ENCODE data around the gene UBTF.

GRCh38 chr17:43772809-43773733 is 5.7 kb downstream of the DUSP3 start:
- PRO-cap, result no peak

GRCh38 chr17:43839412-43840209 is 6.7 kb upstream of the MPP3 start:
- PRO-cap, result no peak

- PRO-cap, result no peak
Measured at GRCh38 chr17:43917132-43917704, 9.9 kb upstream of the MPP2 start.

DNA sequence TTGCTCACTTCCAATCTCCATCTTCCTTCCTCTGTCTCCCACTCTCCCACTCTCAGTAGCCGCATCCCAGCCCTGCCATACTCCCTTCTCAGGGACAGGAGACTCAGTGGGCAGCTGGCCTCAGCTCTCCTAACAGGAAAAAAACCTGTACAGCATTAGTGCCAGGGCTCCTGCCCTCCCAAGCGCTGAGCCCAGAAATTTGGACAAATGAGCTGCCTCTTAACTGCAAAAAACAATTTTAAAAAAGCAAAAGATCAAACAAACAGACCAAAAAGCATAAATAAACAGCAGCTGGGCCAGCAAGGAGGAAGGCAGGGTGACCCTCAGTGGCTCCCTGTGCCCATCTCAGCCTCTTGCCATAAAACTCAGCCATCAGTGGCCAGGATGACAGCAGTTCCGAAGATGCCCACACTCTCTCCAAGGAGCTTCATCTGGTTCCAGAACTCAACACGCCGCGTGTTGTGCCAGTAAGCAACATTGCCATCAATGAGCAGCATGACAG is 3.1 kb downstream of the TMEM101 start:
- PRO-cap, result no peak

GRCh38 chr17:44078437-44079029 is 8.0 kb downstream of the G6PC3 start:
- PRO-cap, result no peak

- PRO-cap, result no peak
Measured at GRCh38 chr17:44105509-44106137, 17.8 kb downstream of the HDAC5 start.

- PRO-cap, result no peak
Measured at GRCh38 chr17:44108633-44109508, 14.6 kb downstream of the HDAC5 start.

GRCh38 chr17:44112168-44112748 is 11.2 kb downstream of the HDAC5 start:
- PRO-cap, result no peak

DNA sequence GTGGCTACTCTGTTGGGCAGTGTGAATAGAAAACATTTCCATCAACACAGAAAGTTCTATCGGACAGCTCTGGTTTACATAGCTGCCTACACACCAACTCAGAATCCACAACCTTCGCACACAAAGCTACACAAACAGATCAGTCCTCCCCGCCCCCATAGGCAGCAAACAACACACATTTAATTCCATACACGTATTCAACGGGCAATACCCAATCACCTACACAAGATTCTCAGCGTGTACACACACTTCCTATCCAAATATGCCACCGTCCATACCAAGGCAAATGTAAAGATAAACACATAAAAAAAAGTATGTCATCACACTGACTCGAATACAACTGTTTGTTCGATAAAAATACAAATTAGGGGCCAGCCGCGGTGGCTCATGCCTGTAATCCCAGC is 3.0 kb upstream of the HROB start:
- PRO-cap, result no peak

DNA sequence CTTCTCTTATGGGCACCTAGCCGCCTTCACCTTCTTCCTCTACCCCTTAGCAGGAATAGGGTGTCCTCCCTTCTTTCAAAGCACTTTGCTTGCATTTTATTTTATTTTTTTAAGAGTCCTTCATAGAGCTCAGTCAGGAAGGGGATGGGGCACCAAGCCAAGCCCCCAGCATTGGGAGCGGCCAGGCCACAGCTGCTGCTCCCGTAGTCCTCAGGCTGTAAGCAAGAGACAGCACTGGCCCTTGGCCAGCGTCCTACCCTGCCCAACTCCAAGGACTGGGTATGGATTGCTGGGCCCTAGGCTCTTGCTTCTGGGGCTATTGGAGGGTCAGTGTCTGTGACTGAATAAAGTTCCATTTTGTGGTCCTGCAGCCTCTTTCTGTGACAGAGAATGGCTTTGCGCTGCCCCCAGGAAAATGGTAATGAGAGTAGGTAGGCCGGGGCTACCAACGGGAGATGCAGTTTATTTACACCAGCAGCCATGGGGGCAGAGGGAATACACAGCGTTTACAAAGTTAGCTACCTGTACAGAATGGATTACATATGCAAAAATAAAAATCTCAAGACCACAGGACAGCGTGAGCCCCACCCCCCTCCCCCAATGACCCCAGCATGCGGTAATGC is 4.7 kb downstream of the TMUB2 start:
- PRO-cap, result no peak

- PRO-cap, result no peak
Measured at GRCh38 chr17:44198202-44199143, 1.2 kb downstream of the ATXN7L3 start.

DNA sequence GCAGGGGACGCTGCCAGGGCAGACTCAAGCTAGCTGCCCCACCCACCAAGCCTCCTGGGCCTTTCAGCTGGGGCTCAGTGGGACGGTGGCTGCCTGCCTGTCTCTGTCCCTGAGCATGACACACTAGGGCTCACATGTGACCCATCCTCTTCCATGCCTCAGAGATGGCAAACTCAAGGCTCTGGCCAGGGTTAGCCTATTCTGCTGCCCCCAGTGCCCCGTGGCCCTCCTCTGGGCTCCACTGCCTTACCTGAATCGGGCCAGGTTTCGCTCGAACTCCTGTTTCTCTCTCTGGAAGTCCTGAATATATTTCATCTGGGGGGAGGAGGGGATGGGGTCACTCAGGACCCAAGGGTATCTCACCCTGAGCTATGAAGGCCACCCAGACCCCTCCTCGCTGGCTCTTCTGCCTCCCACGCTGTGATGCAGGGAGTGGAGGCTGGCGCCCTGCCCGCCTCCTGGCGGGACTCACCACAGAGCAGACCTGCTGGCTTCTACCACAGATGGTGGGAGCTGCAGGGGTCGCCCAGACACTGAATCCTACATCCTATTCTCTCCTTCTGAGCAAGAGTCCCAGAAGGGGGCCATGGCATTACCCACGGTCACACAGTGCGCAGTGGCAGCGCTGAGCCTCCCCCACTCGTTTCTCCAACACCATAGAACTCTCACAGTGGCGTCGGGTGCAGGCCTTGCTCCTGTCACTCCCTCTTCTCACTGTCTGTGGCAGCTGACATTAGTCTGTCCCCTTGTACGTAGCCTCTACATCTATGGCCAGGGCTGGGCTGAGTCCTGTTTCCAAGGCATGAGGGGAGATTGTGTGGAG is 6.3 kb downstream of the UBTF start:
- PRO-cap, result no peak

DNA sequence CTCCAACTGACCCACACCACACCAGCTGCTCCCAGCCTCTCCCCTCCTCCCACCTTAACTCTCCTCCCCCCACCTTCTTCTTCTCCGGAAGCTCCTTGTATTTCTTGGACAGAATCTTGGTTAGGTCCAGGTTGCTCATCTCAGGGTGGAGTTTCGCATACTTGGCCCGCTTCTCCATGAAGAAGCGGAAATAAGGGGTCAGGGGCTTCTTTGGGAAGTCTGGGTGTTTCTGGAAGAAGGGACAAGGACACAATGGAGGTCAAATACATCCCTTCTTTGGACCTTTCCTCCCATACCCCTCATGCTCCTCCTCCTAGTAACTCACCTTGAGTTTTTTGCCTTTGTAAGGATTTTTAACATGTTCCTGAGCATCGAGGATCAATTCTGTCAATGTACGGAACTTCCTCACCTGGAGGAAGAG is 3.9 kb downstream of the UBTF start:
- PRO-cap, result no peak

GRCh38 chr17:44216068-44216838 is 3.2 kb downstream of the UBTF start:
- PRO-cap, result no peak

DNA sequence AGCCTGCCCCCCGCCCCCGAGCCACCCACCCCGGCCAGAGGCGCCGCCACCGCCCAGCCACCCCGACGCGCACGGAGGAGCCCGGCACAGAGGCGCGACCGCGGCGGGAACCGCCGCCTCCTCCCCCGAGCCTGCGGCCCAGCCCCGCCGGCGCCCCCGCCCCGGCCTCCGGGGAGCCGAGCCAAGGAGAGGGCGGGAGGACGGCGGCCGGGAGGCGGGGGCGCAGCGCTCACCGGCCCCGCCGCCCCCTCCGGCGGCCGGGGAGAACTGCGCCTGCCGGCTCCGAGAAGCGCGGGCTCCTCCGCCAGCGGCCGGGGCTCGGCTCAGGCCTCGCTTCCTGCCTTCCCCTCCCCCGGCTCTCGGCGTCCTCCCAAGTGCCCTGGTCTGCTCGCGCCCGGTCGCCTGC is 536 bp downstream of the UBTF start:
- PRO-cap, result unidirectional peak, plus-strand start at position 87 of the sequence

GRCh38 chr17:44219342-44220285 is at the start of gene UBTF:
Gene UBTF, minus strand, starts transcription at chr17:44219675.
- PRO-cap, result unidirectional peak, minus-strand start at chr17:44219498

GRCh38 chr17:44220286-44220547 is 742 bp upstream of the UBTF start:
- PRO-cap, result no peak

DNA sequence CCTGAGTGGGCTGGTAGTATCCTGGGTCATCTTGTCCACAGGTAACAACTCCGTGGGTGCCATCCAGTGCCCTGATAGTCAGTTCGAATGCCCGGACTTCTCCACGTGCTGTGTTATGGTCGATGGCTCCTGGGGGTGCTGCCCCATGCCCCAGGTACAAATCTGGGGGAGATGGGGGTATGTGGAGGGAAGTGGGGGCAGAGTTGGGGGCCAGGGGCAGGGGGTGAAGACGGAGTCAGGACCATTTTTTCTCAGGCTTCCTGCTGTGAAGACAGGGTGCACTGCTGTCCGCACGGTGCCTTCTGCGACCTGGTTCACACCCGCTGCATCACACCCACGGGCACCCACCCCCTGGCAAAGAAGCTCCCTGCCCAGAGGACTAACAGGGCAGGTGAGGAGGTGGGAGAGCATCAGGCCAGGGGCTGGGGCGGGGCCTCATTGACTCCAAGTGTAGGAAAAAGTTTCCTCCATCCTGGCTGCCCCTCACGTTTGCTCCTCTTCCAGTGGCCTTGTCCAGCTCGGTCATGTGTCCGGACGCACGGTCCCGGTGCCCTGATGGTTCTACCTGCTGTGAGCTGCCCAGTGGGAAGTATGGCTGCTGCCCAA is 5.2 kb downstream of the GRN start:
- PRO-cap, result no peak

DNA sequence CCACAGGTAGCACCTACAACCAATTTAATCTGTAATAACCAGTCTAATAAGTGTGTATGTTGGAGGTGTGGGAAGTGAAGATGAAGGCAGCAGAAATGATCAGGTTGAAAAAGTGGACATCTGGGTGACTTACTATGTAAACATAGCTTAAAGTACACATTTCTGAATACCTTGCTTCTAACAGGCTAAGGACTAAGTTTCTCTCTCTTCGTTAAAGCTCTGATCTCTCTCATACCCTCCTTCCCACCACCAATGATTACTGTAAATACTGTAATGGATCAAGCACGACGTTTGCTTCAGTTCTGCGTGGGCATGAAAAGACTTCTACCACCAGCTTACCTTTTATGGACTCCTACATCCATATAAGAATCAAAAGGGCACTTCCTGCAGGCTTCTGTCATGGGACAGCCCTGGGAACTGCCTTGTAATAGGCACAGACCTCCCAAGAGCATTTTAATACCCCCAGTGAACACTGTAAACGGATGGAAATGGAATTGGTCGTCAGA is 799 bp downstream of the CCDC43 start:
- PRO-cap, result no peak

DNA sequence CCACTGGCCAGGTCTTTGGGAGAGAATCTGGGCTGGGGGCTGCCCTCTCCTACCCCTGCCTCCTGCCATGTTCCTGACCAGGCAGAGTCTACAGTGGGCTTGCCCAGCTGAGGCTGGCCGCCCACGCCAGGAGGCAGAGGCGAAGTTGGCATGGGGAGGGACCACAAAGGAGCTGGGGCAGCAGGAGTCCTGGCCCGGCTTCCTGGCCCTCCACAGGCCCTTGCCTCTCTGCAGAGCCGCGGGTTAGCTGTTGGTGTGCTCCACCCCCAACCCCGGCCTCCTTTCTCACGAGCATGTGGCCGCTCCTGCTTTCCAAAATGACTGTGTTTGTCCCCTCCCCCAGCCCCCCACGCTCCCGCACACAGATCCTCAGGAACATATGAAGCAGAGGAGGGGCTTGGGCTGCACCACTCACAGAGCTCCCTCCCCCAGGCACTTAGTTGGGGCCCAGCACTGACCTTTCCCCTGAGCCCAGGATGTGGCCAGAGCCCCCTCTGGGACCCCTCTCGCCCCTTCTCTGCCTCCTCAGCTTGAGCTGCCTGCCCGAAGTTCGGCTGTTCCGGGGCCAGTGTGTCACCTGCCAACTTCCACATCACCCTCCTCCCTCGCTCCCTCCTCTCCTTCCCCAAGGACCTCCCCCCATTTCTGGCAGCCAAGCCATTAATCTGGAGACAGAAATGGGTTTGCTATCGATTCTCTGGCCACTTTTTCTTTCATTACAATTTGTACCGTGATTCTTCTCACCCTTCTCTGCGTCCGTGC is 9.1 kb upstream of the ADAM11 start:
- PRO-cap, result no peak